Daoy (cell line): ENCODE measurements around the gene ARID4A.

- RAMPAGE, long total RNA = no peak
Observed at GRCh38 chr14:55650114-55650721, 70.2 kb downstream of the KTN1 start.

- RAMPAGE, long total RNA = no peak
Observed at GRCh38 chr14:55715810-55716655, 136.0 kb downstream of the KTN1 start.

GRCh38 chr14:56005682-56006230, 112.5 kb upstream of the PELI2 start:
- RAMPAGE, long total RNA = no peak

- RAMPAGE, long total RNA = no peak
Observed at GRCh38 chr14:56126594-56127597, 8.7 kb downstream of the PELI2 start.

GRCh38 chr14:56133503-56134022, 15.4 kb downstream of the PELI2 start:
- RAMPAGE, long total RNA = no peak

DNA sequence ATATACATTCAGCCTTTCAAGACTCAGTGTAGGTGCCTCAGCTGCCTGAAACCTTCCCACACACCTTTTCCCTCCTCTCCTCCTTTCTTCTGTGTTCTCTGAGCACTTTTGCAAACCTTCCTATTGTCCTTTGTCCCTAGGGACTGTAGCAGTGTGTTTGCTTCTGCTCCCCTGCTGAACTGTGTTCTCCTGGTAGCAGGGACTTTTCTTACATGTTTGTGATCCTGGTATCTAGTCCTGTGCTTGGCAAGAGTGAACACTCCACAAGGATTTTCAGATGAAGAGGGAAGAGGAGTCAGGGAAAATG, 30.3 kb downstream of the PELI2 start:
- RAMPAGE, long total RNA = no peak

DNA sequence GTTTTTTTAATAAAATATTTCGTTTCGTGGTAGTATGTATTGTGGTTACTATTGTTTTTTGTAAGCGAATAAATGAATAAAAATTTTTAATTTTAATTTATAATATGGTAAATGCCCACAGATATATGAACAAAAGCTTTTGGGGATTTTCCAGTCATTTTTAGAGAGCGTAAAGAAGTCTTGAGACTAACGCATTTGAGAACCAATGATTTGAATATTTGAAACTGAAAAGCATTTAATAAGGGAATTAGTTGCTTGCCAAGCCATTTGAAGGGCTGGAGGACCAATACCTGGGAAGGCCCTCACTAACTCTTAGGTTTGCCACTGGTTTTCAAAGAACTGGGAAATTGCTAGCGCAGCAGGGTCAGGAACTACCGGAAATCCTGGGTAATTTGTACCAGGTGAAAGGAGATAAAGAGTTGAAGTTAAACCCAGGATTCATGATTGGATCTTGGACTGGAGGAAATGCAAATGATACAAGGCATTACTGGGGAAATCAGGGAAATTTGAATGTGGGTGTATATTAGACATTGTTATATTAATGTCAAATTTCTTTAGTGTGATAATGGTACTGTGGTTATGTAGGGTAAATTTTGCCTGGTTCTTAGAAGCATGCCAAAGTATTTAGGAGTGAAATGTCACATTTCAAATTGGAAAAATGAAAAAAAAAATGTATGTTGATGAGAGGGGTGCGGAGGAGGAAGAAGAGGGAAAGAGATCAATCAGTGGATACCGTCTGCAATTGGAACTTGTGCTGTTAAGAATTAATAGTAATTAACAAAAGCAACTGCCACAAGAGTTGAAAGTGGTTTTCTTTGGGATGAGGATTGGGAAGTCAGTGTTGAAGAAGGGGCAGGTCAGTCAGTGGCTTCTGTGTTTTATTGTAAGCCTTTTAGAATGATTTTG, 91.6 kb downstream of the PELI2 start:
- RAMPAGE, long total RNA = no peak

GRCh38 chr14:56279600-56280063, 161.4 kb downstream of the PELI2 start:
- RAMPAGE, long total RNA = no peak

DNA sequence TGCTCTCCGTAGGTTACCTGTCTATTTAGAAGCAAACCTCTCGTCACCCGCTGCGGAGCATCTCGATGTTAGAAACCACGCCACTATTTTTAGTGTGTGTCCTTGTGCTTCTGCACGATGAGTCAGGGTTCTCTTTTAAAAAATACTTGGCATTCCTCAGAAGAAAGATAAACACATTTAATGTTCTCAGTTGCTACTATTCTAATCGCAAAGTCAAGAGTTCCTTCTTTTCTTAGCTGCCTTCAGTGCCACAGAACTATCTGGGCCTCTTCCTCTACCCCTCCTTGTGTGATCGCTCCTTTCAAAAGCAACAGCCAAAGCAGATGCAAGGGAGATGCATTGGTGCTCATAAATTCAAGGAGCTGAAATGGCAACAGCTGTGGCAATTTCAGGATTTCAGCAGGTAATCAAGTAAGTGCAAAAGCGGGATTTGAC, 192.5 kb downstream of the PELI2 start:
- RAMPAGE, long total RNA = no peak

GRCh38 chr14:56855704-56856451, 45.6 kb upstream of the OTX2 start:
- RAMPAGE, long total RNA = no peak

DNA sequence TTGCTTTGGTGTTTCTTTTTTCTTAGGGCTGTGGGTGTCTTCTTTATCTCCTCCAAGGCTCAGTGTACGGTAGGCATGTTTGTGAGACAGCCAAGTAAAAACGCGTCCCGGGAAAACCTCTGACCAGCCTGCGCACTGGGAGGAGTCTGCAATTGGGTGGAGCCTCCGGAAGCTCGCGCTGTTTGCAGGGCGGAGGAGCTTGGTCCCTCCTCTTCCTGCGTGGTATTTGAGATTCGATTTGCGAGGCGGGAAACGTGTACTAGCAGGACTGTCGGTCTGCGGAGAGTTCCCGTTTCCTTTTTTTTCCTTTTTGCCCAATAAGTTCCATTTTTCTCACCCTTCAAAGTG, 182.0 kb upstream of the OTX2 start:
- RAMPAGE, long total RNA = no peak

DNA sequence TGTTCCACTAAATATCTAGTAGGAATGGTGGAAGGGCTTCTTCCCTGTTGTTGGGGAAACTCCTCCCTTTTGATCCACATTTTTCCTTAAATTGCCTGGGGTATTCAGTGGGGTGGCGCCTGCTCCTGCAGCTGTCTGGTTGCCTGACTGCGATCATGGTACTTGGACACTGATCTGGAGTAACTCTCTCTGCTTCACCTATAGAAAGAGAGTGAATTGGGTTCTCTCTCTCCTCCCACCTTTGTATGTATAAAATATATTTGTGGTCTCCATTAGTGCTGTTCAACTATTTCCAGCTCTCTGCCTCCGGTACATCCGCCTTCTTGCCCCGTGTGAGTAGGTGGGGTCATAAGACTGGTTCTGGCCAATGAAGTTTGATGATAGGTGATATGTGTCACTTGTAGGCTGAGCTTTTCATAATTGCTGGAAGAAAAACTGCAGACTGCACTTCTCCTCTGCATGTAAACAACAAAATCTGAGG, 210.5 kb downstream of the EXOC5 start:
- RAMPAGE, long total RNA = no peak

GRCh38 chr14:57111884-57112923, 156.5 kb downstream of the EXOC5 start:
- RAMPAGE, long total RNA = no peak

GRCh38 chr14:57268321-57268747, 371 bp downstream of the EXOC5 start:
- RAMPAGE, long total RNA = no peak

DNA sequence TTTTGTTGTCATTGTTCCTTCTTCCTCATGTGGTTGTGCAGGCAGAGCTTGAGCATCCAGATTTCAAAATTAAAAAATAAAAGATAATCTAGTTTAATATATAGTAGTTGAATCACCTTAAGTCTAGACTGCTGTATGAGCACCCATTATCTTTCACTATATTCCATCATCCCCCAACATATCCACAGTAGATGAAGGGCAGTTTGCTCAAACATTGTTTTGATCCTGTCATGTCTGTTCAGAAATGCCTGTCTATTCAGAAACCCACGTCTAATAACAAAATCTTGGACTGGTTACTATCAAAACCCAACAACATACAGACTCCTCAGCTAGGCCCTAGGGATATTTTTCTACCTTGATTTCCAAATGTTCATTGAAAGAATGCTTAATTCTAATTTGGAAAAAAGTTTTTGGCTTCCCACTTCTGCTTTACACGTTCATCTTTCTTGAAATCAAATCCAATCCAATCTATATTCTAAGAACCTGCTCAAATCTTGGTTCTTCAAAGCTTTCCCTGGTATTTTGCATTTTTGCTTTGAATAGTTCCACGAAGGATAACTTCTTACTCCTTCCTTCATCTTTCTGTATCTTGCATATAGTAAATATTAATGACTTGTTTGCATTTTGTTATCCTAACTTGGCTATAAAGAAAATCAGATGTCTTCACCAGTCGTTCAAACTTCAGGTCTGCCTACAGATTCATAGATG, 21.7 kb downstream of the PSMA3 start:
- RAMPAGE, long total RNA = no peak

- RAMPAGE, long total RNA = no peak
Observed at GRCh38 chr14:58298318-58298998, at the start of gene ARID4A. Gene ARID4A (plus strand): TSS chr14:58298555.

- RAMPAGE, long total RNA = no peak
Observed at GRCh38 chr14:58346973-58347296, 48.6 kb downstream of the ARID4A start.

GRCh38 chr14:58723572-58723771, 85.7 kb downstream of the DACT1 start:
- RAMPAGE, long total RNA = no peak

DNA sequence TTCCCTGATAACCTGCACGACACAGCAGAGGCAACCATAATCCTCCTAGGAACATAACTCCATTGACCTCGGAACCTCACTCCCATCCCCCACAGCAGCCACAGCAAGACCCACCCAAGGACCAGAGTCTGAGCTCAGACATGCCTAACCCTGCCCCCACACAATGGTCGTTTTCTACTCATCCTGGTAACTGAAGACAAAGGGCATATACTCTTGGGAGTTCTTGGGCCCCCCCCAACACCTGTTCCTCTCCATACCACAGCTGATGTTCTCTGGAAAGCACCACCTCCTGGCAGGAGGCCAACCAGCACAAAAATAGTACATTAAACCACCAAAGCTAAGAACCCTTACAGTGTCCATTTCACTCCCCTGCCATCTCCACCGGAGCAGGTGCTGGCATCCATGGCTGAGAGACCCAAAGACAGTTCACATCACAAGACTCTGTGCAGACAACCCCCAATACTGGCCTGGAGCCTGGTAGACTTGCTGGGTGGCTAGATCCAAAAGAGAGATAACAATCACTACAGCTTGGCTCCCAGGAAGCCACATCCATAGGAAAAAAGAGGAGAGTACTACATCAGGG, 80.6 kb upstream of the DAAM1 start:
- RAMPAGE, long total RNA = no peak

DNA sequence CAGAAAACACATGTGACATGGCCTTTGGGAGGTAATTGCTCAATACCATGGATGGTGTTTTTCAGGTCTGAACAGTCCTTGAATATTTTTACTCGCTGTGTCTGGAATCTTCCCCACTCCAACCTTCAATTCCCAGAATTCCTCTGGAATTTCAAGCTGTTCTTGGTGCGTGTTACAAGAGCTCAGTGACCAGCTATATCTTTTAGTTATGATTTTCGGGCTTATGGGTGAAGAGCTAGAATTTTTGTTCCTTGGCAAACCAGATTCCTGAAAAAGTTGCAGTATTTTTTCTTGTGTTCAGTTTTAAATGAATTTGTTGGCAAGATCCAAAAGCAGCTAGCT, 85.4 kb downstream of the DAAM1 start:
- RAMPAGE, long total RNA = no peak